Skeletal muscle satellite cell (primary cell): Measurements from ENCODE around the genes KAT8 and RUSF1.

DNA sequence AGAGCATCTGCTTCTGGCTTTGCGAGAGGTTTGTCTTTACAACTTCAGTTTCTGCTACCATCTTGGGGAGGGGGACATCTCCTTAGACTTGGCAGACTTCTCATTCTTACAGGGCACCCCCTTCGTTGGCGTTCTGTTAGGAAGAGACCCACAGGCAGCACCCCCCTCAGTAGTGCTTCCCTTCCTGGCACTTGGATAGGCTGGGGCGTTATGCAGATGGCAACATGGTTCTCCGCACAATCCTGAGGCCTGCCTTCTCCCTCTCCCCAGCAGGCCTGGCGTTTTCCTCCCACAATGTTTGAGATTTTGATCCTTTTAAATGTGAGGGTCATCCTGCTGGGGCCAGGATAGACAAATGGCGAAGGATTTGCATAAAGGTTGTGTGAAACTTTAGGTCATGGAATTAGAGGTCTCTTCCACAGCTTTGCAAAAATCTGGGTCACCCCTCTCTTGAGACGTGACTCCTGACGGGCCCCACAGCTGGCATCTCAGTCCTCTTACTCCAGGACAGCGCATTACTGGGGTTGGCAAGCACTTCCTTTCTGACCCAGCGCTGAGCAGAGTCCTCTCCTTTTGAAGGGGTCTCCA lies 7.6 kb downstream of the ZNF629 start:
- CAGE, long polyA plus RNA, result no peak

GRCh38 chr16:30786073-30786646 lies 845 bp downstream of the ZNF629 start:
- CAGE, long polyA plus RNA, result no peak

DNA sequence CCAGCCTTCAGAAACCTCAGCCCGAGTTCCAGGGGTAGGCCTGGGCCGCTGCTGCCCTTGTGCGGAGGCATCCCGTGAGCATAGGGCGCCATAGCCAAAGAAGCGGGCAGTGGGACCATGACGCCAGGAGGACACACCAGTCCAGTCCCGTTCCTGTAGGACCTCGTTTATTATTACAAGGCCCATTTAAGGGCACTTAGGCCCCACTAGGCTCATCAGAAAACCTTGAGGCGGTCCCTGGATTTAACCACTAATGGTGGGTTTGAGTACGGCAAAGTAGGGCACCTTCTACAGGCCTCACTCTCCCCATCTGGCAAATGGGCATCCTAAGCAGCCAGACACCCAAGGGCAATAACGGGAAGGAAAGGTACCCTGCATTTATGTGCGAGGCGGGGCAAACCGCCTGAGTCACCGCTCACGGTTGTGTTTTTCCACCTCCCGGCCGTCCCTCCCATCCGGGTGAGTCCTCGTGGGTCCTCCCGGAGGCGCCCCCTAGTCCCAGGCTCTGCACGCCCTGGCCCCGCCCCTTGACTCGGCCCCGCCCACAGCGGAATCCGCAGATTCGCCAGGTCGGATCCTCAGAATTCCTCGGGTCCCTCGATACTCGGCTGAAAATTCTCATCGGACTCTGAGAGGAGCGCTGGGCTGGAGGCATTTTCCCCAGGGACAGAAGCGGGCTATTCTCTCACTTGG lies 688 bp upstream of the SETD1A start:
- CAGE, long polyA plus RNA, result no peak

GRCh38 chr16:30979832-30980939 lies 4.8 kb upstream of the HSD3B7 start:
- CAGE, long polyA plus RNA, result no peak

GRCh38 chr16:30983758-30984817 lies 919 bp upstream of the HSD3B7 start:
- CAGE, long polyA plus RNA, result no peak

DNA sequence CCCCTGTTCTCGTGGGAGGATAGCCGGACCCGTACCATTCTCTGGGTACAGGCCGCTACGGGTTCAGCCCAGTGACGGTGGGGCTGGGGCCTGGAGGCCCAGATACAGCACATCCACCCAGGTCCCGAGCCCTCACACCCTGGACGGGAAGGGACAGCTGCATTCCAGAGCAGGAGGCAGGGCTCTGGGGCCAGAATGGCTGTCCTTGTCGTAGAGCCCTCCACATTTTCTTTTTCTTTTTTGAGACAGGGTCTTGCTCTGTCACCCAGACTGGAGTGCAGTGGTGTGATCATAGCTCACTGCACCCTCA lies 3.1 kb downstream of the HSD3B7 start:
- CAGE, long polyA plus RNA, result no peak

GRCh38 chr16:31094025-31094293 lies 638 bp downstream of the VKORC1 start:
- CAGE, long polyA plus RNA, result no peak

DNA sequence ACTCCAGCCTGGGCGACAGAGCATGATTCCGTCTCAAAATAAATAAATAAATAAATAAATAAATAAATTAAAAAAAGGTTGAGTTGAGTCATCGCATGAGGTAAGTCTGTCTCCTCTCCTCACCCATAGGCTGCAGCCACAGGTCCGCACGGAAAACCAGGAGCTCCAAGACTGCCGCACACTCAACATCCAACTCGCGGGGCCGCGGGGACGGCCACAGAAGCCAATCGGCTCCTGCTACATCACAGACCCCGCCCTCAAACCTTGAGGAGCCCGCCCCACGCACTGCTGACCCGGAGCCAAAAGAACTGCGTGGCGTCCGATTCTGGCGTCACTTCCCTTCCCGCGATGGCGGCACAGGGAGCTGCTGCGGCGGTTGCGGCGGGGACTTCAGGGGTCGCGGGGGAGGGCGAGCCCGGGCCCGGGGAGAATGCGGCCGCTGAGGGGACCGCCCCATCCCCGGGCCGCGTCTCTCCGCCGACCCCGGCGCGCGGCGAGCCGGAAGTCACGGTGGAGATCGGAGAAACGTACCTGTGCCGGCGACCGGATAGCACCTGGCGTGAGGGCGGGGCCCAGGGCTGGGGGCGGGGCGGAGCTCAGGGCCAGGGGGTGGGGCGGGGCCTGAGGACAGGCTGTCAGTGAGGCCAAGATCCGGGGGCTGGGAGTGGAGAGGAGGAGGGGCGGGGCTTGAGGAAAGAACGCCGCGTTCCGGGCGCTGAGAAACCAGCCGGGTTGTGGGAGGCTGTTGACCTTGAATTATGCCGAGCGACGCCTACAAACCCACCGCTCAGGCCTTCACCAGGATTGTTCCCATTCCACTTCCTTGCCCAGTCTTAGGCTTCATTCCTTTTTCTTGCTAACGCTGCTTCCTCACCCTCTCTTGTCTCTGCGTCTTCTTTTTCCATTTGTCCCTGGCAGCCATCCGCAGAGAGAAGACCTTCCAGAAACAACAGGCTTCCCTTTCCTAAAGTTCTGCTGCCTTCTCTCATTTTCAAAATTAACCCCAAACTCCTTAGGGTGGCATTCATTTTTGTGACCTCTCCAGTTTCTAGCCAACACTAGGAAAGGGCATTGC lies at the start of gene KAT8:
Gene KAT8 (plus strand): TSS at position 331 of the 1,075 bp plus-strand sequence.
- CAGE, long polyA plus RNA, result no peak

DNA sequence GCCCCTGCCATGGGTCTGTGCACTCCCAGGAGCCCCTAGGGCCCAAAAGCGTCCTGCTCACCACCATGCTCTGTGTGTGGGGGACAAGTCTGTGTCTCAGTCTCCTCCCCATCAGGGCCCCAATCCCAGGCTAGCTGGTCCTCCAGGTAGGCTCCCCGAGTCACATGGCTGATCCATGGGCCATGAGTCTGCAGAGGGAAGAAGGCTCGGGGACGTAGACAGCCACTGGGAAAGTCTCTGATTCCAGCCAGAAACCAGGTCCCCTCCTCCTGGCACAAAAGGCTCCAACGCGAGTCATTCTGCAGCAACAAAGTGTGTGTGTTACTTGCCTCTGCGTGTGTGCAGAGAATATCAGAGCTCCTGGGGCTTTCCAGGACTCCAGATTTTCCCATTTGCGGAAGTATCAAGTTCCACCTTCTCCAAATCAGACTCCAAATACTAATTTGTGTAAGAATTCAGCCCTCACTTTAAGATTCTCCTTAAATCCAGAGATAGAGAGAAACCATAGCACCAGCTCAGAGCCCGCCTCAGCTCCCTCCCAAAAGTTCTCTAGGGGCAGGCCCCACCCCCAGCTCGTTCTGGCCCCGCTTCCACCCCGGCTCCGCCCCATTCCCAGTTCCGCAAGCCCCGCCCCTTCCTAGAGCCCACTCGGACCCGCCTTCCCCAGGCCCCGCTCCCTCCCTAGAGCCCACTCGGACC lies 6.3 kb upstream of the PRSS8 start:
- CAGE, long polyA plus RNA, result no peak

DNA sequence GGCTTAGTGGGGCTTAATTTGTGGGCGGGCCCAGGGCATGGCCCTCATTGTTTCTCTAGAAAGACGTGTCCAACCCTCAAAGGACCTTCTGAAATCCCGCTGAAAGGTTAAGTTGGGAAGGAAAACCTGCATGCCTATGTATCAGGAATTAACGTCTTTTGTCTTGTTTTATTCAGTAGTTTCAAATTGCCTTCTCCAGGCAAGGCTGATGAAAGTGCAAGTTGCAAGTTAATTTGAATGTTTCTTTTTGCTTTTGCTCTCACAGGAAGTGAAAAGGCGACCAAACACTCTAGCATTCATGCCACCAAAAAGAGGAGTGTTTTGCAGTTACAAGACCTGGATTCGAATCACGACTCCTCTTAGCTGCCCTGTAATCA lies 1.1 kb upstream of the FUS start:
- CAGE, long polyA plus RNA, result no peak

DNA sequence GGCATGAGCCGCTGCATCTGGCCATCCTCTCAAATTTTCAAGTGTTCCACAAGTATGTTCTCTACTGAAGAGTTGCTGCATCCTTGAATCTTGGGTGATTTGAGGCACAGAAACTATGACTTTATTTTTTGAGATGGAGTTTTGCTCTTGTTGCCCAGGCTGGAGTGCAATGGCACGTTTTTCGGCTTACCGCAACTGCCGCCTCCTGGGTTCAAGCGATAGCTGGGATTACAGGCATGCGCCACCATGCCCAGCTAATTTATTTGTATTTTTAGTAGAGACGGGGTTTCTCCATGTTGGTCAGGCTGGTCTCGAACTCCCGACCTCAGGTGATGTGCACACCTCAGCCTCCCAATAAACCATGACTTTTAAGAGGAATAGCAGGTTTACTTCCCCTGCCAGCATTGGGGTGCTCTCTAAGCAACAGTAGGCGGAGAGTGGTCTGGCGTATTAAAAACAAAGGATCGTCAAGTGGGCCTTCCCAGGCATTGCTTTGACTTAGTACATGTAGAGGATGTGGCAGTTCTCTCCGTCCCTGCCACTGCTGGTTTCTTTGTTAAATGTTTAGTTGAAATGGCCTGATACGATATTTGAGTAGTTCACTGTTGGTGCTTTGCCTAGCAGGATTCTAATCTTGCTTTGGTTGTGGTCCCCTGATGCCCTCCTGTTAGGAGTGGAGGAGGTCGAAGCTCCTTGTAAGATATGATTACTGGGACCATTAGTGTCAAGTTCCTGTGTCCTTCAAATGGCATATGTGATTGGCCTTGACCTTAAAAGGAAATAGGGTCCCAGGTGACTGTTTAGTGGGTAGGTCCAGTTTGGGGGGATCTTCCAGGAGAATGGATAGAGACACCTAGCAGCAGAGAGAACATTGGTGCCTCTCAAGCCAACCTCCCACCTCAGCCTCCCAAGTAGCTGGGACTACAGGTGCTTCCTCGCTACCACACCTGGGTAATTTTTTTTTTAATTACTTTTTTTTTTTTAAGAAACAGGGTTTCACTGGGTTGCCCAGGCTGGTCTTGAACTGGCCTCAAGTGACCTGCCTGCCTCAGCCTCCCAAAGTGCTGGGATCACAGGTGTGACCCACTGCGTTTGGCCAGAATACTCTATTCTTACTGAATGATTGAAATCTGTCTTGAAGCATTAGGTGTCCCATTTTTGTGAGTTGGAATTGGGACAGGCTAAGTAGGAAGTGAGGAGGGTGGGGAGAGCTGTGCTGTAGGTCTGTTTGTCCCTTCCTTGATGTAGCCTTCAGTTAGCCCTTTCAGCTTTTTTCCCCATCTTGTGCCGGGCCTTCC lies 9.3 kb downstream of the PYCARD start:
- CAGE, long polyA plus RNA, result no peak

GRCh38 chr16:31354156-31354861 lies 667 bp upstream of the ITGAX start:
- CAGE, long polyA plus RNA, result no peak

- CAGE, long polyA plus RNA, result no peak
Observed at GRCh38 chr16:31400070-31400334, 6.9 kb downstream of the ITGAD start.

DNA sequence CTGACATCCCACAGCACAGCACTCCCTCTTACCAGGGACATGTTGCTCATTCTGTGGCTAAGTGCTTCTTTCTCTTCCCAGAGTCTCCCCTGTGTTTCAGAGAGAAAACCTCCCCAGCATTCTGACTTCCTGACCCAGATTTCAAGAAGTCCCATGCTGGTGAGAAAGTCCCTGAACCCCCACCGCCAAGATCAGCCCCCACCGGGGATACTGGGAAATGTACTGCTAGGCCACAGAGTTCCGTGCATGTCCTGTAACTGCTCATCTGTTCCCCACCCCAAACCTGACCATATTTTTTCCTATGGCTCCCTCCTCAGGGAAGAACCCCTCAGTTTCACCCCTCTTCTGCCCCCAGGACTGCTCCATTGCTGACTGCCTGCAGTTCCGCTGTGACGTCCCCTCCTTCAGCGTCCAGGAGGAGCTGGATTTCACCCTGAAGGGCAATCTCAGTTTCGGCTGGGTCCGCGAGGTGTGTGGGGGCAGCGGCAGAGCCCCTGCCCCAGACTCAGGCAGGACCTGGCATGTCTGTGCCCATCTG lies 4.6 kb downstream of the COX6A2 start:
- CAGE, long polyA plus RNA, result no peak

- CAGE, long polyA plus RNA, result no peak
Observed at GRCh38 chr16:31457747-31458402, 1.4 kb upstream of the ARMC5 start.

DNA sequence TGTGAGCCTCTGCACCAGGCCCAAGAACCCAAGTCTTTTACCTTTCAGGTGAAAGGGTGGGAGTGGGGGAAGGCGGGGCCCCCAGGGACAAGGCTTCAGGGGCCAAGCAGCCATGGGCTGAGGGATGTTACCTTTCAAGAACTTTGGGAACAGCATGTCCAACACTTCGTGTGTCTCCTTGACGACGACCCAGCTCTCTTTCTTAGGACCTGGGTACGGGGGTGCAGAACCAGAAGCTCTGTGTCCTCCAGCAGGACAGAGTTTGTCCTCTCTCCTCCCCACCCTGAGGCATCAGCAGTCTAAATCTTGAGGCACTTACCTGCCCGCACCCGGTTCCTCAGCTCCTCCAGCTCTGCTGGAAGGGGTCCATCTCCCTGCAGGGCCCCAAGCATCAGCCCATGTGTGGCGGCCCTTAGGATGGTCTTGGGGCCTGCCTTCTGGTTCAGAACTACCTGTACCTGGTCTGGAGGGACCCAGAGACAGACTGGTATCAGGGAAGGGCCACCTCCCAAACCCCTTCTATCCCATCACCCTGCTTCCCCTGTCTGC lies 9.0 kb downstream of the SLC5A2 start:
- CAGE, long polyA plus RNA, result no peak

GRCh38 chr16:31507665-31508720 lies at the start of gene RUSF1:
RUSF1 (minus strand) TSS chr16:31508391.
- CAGE, long polyA plus RNA, result no peak

- CAGE, long polyA plus RNA, result no peak
Observed at GRCh38 chr16:31695651-31696217, 17.3 kb upstream of the KRBOX5 start.

DNA sequence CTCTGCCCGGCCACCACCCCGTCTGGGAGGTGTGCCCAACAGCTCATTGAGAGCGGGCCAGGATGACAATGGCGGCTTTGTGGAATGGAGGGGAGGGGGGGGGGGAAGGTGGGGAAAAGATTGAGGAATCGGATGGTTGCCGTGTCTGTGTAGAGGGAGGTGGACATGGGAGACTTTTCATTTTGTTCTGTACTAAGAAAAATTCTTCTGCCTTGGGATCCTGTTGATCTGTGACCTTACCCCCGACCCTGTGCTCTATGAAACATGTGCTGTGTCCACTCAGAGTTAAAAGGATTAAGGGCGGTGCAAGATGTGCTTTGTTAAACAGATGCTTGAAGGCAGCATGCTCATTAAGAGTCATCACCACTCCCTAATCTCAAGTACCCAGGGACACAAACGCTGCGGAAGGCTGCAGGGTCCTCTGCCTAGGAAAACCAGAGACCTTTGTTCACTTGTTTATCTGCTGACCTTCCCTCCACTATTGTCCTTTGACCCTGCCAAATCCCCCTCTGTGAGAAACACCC lies 36.7 kb upstream of the ZNF267 start:
- CAGE, long polyA plus RNA, result no peak

DNA sequence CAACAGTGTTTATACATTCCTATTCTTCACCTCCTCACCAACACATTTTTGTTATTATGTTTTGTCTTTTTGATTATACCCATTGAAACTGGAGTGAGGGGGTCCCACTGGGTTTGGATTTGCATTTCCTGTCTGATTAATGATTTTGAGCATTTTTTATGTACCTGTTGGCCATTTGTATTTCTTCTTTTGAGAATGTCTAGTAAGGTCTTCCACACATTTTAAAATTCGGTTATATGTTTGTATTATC lies 21.9 kb downstream of the ZNF267 start:
- CAGE, long polyA plus RNA, result no peak